Neural cell (in vitro differentiated cells): ENCODE data around the genes EMC6 and ATP2A3.

DNA sequence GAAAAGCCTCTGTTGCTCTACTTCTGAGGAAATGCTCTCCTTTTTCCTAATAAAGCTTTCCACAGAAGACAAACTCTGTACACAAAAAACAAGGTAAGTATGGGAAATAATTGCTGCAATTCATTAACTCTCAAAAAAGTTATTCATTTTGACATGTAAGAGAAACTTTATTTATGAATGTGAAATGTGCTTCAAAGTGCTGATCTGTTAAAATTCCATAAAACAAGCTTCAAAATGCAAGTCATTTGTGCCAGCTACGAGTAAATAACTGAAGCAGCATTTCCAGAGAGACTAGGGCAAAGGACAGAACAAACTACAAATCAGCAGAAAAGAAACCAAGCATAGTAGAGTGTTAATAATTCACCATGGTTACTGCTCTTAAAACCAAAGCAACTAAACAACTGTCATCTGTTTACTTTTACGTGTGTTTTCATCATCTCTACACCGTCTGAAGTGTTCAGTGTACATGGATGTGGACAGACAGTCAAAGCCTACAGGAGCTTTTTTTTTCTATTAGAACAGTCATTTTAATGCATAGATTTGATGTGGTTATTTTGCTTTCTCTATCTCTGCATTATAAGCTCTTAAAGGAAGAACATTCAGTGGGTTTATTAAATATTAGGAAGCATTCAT is 1.6 kb upstream of the ASPA start:
- RAMPAGE, long total RNA = no peak

GRCh38 chr17:3659480-3660233 is 8.7 kb downstream of the TAX1BP3 start:
- RAMPAGE, long total RNA = no peak

DNA sequence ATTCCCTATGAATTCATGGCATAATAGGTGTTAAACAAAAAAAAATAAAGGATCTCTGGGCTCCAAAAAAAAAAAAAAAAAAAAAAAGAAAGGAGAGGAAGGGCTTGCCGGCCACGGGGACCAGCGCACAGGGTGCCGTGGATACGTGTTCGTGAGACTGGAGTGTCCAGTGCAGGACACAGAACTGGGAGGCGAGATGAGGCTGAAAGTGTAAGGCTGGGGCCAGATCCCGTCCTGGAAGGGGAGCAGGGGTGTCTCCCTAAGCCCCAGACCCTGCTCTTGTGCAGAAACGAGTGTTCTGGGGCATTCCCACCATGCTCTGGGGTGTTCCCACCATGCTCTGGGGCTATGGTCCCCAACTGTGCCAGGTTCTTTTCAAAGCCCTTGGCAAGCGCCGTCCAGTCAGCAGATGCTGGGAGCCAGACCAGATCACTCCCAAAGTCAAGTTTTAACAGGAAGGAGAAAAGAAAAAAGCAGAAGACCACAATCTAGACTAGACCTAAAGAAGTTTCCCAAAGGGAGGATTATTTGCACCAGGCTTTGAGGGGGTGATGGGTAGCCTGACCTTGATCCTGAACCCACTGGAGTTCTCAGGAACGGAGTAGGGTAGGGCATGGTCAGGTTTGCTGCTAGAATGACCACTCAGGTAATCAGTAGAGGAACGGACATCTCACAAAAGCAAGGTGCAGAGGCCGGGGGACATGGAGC is 2.5 kb downstream of the TAX1BP3 start:
- RAMPAGE, long total RNA = no peak

GRCh38 chr17:3668712-3669828 is at the start of gene EMC6:
EMC6 (plus strand) TSS chr17:3668812.
- RAMPAGE, long total RNA = start-site peak on the plus strand at chr17:3668797-3668820, 971 and 233 reads in 2 replicates

DNA sequence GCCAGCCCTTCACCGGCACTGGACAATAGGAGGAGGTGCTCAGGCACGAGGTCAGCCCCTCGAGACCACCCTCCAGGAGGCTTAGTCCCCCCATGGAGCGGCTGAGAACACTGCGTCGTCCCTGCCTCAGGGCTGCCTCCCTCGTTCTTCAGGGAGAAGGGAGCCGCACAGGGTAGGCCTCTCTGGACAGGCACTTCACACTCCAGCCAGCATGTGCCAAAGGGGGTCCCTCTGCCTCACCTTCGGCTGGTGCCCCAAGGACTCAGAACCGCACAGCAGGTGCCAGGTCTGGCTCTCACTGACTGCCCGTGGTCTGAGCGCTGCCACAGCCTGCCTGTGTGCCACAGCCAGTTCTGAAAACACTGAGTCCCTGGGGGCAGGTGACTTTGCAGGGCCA is 7.1 kb downstream of the P2RX5 start:
- RAMPAGE, long total RNA = no peak

GRCh38 chr17:3724048-3724818 is 530 bp downstream of the HASPIN start:
- RAMPAGE, long total RNA = no peak

DNA sequence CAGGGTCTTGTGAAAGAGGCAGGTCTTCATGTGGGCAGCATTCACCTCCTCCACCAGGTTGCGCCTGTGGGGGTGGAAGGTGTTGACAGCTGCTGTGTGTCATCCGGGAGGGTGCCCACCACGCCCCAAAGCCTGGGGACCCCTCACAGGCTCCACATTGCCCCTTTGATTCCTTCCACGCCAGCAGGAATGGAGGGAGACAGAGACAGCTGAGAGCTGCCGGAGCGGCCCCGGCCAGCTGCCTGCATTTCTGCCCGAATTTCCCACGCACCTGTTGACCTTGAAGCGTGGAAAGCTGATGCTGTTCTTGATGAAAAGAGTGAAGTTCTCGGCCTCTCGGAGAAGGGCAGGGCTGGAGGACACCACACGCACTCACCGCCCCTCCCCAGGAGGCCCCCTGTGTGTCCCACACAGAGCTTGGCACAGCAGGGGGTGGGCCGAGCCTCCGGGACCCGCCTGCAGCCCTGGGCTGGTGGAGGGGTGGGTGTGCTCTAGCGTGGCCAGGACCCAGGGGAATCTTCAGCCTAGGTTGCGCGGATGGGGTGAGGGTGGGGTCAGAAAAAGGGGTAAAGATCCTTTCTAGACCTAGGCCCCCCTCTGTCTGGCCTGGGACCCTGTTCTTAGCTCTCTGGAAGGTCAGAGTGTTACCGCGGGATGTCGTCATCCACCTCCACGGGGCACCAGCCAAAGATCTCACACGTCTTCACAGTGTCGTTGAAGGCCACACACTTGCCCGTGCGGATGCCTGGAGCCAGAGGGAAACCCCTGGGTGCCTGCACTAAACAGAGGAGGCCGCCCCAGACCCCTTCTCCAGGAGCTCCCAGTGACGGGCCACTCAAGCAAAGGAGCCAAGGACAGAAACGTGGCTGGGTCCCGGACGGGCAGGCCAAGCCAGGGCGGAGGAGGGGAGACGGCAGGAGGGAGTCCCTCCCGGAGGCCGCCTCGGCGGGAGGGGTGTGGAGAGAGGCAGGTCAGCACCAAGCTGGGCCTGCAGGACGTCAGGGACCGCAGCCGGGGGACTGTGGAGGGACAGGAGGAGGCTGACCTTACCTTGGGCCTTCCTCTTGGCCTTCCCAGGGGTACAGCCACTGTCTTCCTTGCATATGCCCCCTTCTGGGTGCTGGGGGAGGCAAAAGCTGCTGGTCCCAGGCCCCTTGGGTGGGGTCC is 10.8 kb upstream of the CAMKK1 start:
- RAMPAGE, long total RNA = no peak

DNA sequence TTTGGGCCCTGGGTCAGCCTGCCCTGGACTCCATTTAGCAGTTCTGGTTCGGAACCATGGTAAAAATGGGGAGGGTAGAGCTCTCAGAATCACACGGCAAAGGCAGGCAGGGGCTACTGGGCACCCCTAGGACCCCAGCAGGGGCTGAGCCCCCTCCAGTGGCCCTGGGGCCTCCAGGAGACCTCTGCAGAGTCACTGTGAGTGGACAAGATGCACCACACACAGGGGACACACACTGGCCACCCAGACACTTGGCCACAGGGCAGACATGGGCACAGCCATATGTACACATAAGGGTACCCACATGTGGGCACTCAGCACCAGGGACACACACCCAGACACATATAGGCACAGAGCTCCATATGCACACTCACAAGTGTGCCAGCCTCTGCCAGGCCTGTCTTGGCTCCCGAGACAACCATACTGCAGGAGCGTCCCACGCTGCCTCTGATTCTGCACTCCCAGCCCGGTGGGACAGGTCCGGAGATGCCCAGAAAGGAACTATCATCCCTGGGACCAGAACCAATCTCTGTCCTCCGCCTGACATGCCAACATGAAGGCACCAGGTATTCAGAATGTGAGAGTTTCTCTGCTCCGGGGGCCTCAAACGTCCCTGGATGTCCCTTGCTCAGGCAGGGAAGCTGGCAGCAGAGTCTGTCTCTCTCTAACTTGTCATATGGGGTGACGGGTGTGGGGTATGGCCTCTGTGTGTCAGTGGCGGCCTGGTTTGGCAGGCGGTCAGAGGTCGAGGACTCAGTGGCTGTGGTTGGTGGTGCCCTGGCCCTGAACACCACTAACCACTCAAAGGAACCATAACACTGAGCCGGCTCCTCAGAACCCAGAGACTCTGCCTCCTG is 1.0 kb downstream of the P2RX1 start:
- RAMPAGE, long total RNA = no peak

DNA sequence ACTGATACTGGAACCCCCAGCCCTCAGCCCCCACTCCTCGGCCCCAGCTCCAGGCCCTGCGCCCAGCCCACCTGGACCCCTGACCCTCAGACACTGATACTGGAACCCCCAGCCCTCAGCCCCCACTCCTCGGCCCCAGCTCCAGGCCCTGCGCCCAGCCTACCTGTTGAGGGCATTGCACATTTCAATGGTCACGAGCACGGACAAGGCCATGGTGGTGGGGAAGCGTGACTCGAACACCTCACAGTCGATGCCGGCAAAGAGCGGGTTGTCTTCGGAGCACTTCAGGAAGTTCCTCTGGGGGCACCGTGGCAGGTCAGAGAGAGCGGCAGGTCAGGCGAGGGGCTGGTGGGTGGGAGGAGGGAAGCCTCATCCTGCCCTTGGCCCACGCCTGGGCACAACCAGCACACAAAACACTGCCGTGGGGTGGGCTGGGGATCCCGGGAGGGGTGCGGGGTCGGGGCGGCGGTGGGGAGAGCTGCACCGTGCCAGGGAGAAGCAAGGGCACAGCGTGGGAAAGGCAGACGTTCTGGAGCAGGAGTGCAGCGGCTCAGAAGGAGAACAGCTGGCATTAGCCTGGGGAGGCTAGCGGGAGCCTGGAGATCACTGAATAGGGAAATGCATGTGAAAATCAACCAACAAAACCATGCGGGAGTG is 14.0 kb upstream of the P2RX1 start:
- RAMPAGE, long total RNA = no peak

- RAMPAGE, long total RNA = no peak
Measured at GRCh38 chr17:3944063-3944499, 20.2 kb downstream of the ATP2A3 start.

- RAMPAGE, long total RNA = no peak
Measured at GRCh38 chr17:3953489-3953982, 10.7 kb downstream of the ATP2A3 start.

DNA sequence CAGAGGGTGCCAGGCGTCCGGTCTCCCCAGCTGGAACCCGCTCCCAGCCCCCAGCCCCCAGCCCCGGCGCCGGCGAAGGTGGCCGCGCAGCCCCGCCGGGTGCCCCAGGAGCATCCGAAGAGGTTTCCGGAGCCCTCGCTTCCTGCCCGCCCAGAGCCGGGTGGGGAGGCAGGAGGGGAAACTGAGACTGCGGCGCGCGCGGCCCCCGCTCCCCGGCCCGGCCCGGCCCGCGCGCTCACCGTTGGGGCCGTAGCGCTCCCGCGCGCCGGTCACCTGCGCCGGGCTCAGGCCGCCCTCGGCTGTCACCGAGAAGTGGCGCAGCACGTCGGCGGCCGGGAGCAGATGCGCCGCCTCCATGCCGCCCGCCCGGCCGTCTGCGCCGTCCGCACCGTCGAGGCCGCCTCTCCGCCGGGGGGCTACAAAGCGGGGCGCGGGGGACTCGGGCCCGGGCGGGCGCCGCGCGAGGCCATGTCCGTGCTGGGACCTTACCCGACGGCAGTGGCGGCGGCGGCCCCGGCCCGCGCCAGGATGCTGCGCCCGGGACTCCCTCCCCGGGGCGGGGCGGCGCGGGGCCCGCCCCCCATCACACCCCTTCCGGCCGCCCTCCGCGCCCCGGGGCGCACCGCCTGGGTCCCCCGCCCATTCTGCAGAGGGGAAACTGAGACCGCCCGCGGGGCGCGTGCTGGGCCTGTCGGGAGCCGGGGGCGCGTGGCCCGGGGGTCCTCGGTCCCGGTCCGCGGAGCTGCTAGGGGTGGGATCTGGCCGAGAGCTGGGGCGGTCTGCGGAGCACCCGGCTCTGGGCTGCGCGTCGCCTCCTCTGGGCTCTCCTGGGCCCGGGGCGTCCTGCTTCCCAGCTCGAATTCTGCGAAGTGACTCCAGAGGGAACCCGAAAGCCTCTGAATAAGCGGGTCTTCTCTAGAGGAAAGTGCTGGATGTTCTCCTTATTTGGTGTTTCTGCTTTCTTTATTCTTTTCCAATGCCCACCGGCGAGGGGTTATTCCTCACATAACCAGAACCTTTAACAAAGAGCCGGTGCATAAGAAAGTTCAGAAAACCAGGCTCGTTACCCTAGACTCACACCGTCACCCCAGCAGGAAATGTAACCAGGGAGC is at the start of gene ATP2A3:
Gene ATP2A3, minus strand, starts transcription at position 503 of the 1,112 bp plus-strand sequence.
- RAMPAGE, long total RNA = no peak

- RAMPAGE, long total RNA = no peak
Measured at GRCh38 chr17:4055895-4056673, 86.7 kb downstream of the ZZEF1 start.

DNA sequence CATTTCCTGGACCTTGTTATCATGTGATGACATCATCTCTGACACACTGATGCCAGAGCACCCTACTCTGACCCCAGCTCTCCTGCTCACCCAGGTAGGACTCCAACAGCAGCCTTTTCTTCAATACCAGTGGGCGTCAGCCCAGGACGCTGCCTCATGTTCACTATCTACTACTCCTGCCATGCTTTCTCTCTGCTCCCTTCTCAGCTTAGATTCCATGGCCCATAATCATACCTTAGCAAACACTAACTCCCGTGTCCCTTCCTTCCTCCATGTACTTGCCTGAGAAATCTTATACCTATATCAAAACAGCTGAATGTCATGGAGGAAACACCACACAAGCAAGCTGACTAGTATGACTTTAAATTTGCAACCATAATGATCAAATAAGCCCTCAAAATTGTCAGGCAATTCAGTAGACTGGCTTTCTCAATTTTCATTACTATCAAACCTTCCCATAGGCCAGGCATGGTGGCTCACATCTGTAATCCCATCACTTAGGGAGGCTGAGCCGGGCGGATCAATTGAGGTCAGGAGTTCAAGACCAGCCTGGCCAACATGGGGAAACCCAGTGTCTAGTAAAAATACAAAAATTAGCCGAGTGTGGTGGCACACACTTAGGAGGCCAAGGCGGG is 82.9 kb downstream of the ZZEF1 start:
- RAMPAGE, long total RNA = no peak

- RAMPAGE, long total RNA = no peak
Measured at GRCh38 chr17:4144549-4144840, 1.5 kb downstream of the CYB5D2 start.

- RAMPAGE, long total RNA = no peak
Measured at GRCh38 chr17:4187040-4187658, 44.2 kb downstream of the CYB5D2 start.

DNA sequence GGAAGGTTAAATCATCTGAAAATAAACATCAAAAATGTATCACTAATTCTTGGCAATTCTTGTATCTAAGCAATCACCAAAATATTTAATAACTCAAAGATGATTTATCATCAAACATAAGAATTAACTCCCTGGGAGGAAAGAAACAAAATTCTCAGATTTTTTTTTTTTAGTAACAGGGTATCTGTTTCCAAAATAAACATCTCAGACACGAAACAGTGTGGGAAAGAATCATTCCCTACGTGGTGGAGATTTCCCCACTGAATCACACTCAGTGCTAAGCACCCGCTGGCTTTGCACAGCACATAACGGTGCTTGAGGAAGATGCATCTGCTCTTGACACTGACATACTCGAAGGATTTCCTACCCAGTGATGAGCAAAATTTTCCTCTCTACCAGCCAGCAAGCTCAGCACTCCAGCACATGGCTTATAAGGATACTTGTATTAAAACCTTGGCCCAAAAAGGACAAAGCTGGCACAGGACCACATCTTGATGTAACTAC is 59.2 kb downstream of the ANKFY1 start:
- RAMPAGE, long total RNA = no peak

- RAMPAGE, long total RNA = no peak
Measured at GRCh38 chr17:4220560-4221490, 43.0 kb downstream of the ANKFY1 start.

- RAMPAGE, long total RNA = no peak
Measured at GRCh38 chr17:4269652-4270610, 6.2 kb upstream of the ANKFY1 start.

- RAMPAGE, long total RNA = no peak
Measured at GRCh38 chr17:4364919-4365474, 1.5 kb downstream of the UBE2G1 start.